AG09319 (cell line): ENCODE measurements around a stretch of chr14.

GRCh38 chr14:32005996-32006487 lies 71.1 kb upstream of the ARHGAP5 start:
- RRBS = no CpG with 5 or more reads among the region's 6 CpGs

GRCh38 chr14:32078800-32079333 lies 1.8 kb downstream of the ARHGAP5 start:
- RRBS = no CpG with 5 or more reads among the region's 8 CpGs

- RRBS = no CpG with 5 or more reads among the region's 3 CpGs
These were observed 16.3 kb downstream of the ARHGAP5 start for GRCh38 chr14:32093332-32093814.

DNA sequence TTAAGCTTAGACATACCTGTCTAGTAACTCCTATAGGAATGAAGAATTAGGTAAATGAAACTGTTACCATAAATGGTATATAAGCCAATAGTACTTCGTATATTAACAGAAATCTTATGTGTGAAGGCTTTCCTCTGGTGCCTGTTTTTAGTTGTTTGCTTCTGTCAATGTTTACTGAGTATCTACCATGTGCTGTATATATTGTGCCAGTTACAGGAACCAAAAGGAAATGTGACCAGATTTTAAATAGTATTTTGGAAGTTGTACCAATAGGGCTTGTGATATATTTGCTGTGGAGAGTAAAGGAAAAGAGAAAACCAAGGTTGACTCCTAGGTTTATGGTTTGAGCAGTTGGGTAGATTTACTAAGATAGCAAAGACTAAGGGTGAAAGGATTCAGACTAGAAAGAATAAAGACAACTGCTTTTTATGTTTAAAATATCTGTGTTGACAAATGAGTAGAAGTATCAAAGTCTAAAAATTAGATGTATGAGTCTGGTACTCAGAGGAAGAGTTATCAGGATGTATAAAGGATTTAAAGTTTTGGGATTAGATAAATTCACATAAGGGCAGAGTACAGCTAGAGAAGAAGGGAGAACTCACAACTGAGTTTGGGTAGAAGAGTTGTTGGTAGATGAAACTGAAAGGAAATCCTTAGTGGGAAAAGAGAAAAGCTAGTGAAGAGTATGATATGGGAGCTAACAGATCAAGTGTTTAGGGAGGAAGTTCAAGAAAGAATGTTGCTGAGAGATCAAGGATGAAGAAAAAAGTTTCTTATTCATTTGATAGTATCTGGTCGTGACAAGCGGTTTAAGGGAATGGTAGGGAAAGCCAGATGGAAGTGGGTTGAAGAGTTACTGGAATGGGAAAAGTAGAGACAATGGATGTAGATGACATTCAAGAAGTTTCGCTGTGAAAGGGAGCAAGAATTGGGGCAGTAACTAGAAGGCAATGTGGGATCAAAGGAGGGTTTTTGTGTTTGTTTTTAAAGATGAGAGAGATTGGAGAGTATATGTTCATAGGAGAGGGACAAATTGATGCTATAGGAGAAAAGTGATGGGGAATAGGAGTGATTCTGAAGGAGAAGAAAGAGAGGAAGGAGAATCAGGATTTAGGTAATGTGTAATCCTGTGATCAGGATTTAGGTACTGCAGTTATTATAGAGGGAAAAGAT lies 30.6 kb downstream of the ARHGAP5 start:
- RRBS = no CpG with 5 or more reads among the region's 4 CpGs

DNA sequence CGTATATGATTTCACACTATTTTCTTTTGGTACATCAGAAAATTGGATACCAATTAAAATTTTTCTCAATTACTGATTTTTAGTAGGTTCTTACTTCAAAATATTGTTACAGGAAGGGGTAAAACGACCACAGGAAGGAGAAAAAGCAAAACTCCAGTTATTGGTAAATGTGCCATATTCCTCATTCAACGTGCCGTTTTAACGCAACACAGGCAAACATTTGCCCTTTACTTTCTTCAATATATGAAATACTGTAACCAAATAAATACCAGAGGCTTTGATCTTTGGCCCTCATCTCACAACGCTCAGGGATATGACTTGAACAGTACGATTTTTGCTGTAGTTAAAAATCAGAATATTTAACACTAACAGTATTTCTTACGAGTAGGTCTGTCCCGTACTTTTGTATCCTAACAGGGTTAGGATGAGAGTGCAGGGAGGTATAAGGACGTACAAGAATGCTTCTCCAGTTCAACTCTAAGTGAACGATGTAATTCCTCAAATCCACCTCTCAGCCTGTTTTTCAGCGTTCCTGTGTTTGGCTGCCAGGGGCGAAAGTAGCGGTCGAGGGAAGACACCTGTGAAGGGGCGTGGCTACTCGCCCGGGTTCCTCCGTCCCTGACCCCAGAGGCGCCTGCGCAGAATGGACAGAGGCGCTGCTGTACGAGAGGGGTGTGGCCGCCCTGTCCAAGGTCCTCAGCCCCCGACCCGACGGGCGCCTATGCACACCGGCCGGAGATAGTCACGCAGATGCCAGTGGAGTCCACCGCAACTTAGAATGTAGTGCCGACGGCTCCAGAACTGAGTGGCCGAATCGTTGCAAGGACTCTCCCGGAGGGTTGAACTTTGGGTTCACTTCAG lies 123.8 kb downstream of the ARHGAP5 start:
- RRBS = 2% methylated on average over 4 of the region's 37 CpGs

DNA sequence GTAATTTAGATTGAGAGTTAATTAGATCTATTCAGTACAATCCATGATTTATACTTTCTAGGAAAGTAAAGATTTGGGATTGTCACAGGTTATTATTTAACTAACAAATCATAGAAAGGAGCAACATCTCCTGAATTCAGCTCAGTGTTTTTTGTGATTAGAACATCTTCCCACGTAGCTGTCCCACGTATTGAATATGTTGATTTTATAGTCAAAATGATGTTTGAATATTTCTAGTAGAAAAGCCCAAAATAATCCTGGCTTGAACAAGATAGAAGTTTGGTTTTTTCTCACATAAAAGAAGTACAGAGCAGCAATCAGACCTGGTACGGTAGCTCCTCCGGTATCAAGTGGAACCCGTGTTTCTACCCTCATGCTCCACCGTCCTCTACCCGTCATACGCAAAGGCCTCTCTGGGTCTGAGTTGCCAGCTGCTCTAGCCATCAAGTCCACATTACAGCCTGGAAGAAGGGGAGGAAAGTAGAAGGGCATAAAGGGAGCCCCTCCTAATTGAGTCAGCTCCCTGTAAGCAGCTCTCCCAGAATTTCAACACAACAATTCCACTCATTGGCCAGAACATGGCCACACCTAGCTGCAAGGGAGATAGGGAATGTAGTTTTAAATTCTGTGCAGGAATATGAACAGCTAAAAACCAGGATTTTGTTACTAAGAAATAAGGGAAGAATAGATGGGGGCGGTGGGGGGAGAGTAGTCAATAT lies 103.6 kb downstream of the AKAP6 start:
- RRBS = no CpG with 5 or more reads among the region's 9 CpGs

- RRBS = no CpG with 5 or more reads among the region's 4 CpGs
These were observed 229.7 kb upstream of the NPAS3 start for GRCh38 chr14:32708879-32709423.

DNA sequence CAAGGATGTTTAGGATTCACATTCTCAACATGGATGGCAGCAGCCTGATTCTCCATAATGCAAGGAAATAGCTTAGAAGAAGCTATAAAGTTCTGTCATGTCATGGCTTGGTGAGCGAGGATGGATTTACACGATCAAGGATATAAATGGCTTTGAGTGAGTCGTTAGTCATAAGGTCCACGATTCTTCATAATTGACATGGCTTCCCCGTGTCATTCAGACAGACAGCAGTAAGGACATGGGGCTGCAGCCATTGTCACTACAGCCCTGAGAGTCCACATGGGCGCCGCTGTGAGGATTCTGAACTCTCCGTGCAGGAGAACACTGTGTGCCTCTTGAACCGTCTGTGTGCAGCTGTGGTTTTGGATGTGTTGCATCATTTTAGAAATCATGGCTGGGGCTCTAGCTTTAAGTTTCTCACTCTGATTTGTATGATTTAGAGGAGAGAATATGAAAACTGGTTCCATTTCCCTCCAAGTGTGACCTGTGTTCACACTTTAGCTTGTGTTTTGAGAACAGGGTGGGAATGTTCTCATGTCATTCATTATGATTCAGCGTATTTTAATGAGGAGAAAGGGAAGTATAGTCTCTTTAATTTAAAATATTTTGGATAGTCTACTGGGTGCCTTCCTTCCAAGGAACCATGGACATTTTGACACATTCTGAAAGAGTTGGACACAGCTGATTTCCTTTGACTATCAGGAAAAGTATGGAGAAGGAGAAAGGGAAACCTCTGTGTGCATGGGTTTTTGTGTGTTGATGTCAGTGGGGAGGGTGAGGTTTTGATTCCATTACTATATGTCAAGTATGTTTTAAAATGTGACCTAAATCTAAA lies 47.3 kb downstream of the NPAS3 start:
- RRBS = no CpG with 5 or more reads among the region's 10 CpGs

GRCh38 chr14:33766723-33767104 lies 184.2 kb downstream of the EGLN3 start:
- RRBS = no CpG with 5 or more reads among the region's 2 CpGs

DNA sequence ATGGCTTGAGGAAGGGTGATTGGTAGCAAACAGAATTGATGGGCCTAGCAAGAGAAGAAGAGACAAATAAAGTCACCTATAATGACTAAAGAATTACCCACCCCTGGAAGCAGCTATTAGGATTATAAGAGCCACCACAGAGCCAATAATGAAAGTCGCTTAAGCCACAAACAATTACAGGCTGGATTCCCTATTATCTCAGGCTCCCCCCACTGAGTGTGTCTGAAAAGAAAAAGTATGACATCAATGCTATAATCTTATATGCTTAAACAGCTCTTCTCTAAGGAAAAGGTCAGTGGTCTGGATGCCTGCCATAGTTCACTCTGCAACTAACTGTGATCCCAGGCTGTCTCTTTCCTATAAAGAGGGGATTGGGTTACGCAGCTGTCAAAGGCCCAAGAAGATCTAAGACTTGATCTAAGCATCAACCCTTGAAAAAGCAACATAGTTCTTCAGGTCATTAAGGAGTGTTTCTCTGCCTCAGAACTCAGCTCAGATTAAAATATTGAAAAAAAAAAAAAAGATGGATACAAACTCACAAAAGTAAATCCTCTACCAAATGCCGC lies 18.0 kb downstream of the EGLN3 start:
- RRBS = no CpG with 5 or more reads among the region's 3 CpGs

DNA sequence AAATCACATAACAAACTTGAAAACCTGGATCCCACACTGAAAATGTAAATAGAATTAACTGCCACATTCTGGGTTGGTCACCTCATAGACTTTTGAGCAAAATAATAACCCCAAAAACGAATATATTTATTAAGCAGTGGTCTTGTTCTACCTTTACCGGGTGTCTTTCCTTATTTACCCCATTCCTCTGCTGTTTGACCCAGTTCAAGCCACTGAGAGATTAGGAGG lies 360 bp upstream of the EGLN3 start:
- RRBS = no CpG with 5 or more reads among the region's 2 CpGs

DNA sequence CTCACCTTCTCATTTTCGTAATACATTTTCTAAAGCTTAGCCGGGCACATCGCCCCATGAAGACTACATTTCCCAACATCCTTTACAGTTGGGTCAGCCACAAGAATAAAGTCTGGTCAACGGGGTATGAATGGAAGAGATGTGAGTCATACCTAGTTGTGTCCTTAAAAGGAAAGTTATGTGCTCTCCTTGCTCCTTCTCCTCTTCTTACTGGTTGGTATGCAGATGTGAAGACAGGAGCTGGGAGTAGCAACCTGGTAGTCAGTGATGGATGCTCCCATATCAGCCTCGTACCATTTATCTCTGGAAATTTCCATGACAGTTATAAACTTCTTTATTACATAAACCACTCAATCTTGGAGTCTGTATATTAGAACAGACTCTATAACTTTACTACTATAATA lies 36.0 kb upstream of the EGLN3 start:
- RRBS = no CpG with 5 or more reads among the region's 5 CpGs

DNA sequence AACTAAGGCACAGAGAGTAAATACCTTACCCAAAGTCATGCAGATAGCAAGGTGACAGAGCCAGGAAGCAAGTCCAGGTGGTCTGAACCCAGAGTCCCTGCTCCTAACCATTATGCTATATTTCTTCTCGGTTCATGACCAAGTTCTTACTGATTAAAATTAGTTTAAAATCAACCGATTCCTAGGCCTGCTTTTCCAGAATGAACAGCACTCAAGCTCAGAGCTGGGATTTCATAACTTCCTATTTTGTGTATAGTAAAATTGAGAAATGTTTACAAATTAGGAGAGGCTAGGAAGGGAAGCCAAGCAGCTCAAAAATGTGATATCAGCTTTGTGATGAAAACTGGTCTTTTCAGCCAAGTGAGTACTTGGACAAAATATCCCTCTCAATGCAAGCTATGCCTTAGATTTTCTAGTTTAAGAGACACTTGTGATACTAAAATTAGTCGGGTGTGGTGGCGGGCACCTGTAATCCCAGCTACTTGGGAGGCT lies 85.6 kb upstream of the EGLN3 start:
- RRBS = no CpG with 5 or more reads among the region's 4 CpGs

DNA sequence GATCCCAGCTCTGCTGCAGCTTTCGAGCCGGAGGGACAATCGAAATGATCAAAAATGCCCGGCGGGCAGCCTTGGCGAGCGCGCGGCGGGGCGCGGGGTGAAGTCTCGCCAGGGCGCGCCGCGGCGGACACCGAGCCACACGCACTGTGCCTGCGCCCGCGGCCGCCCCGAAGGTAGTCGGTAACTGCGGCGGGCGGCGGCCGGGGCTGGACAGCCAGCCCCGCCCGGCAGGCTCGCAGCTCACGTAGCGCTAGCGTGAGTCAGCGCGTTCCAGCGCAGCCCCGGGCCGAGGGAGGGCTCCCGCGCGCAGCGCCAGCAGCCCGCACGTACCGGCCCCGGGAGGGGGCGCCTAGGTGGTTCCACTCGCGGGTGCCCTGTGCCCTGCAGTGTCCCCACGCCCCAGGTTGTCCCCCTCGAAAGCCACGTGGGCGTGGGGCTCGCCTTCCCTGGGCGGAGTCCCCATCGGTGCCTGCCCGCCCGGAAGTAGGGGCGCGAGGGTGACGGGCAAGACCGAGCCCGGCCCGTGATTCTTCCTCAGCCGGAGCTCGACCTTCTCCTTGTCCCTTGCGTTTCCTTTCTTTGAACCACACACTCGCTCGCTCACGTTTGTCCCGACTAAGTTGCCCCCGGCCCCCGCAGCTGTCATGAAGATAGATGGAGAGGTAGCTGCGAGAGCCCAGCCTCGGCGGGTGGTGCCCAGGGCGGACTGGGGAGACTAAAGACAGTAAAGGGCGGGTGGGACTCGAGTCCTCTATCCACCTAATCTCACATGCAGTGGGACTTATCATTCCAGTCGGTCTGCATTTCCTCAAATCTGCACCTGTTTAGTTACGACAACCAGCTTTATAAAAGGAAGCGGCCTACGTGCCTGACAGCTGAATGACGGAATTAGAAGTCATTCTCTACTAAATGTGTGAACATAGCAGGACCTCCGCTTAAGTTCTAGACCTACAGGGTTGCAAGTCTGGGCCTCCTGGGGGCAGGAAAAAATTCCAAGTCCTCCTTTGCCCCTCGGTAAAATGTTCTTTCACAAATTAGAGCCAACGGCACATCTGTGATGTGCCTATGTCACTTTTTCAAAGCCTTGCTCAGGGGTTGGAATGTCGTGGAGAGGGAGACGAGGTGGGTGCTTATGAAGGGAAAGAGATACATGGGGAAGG lies 109.6 kb upstream of the EGLN3 start:
- RRBS = 8% methylated on average over 32 of the region's 93 CpGs

DNA sequence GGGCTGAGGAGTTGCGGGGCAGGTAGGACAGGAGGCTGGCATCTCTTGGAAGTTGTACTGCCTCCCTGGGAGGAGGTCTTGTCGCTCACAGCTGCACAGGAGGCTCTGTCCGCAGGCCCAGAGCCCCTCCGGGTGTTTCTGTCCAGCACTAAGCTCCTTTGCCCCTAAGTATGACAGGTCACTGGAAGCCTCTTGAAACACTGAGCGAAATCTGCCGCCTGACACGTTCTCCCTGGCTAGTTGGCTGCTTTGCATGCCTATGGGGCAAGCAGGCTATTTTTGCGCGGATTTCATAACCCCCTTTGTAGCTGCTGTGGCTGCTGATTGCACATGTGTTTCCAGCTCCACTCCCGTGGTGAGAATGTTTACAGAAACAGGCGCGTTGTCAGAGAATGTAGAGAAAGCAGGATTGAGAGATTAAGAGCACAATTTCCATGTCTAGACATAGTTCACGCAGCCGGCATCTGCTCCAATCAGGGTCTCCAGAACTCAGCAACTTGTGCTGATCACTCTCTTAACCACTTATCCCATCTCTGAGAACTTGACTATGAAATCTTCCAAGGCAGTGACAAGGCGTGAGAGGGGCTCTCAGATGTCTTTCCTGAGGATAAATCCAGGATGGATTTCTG lies 180.2 kb upstream of the EGLN3 start:
- RRBS = no CpG with 5 or more reads among the region's 15 CpGs

- RRBS = no CpG with 5 or more reads among the region's 3 CpGs
These were observed 86.9 kb downstream of the SPTSSA start for GRCh38 chr14:34374938-34375818.

DNA sequence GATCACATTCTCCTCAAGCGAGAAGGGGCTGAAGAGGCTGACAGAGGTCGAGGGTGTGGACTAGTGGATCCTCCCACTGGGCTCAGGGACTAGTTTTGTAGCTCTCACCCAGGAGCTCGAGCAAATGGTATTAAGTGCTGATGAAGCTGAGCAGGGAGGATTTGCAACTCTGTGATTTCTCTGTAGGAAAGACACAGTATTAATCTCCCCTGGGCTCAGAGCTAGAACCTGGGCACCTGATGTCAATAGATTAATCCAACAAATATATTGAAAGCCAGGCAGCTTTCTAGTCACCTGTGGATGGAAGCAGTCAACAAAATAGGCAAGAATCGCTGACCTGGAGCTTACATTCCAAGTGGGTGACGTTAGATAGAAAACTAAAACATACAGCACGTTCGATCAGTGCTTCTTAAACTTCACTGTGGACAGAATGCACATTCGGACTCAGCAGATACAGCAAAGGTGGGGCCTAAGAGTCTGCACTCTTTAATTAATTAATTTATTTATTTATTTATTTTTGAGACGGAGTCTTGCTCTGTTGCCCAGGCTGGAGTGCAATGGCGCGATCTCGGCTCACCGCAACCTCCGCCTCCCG lies 15.3 kb upstream of the EAPP start:
- RRBS = no CpG with 5 or more reads among the region's 15 CpGs

GRCh38 chr14:34556508-34556794 lies 16.9 kb upstream of the EAPP start:
- RRBS = no CpG with 5 or more reads among the region's 34 CpGs

DNA sequence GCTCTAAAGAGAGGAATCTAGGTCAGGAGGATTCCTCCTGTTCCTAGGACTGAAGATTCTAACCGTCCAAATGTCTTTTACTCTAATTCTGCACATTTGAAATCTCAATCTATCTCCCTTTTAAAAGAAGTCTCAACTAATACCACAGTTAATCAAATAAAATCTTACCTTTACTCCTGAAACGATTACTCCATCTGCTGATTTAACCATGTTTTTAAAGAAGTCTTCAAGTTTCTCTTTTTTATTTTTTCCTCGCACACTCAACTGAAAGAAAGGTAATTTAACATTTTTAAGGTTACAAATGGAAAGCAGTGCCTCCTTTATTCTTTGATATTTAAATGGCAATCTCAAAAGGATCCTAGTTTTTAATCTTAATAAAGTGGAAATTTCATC lies 32.6 kb downstream of the SNX6 start:
- RRBS = no CpG with 5 or more reads among the region's 3 CpGs